Osteocyte (in vitro differentiated cells): Measurements from ENCODE around the gene KIF5B.

DNA sequence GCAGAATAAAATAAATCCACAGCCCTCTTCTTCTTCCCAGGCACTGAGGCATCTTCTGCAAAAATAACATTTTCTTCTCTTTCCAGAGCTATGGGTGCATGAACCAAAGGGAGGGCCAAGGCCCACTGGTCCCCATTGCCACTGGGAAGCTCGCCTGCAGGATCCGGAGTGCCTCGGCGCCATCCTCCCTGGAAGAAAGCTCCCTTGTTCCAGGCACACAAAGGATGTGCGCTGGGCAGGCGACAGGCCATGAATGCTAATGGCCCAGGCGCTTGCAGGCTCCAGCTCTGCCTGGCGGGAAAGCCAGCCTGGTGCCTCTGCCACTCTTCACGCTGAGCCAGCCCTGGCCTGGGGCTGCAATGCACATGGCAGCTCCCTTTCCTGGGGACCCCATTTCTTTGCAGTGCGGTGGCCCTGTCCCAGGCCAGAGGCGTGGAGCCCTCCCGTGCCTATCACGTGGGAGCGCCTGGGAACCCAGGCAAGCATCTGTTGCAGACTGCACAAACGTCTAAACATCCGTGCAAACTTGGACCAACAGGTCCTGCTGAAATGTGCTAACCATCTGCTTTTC, 152.0 kb upstream of the LYZL2 start:
- PRO-cap: no peak

- PRO-cap: no peak
Observed at GRCh38 chr10:31064439-31064775, 32.7 kb upstream of the ZNF438 start.

DNA sequence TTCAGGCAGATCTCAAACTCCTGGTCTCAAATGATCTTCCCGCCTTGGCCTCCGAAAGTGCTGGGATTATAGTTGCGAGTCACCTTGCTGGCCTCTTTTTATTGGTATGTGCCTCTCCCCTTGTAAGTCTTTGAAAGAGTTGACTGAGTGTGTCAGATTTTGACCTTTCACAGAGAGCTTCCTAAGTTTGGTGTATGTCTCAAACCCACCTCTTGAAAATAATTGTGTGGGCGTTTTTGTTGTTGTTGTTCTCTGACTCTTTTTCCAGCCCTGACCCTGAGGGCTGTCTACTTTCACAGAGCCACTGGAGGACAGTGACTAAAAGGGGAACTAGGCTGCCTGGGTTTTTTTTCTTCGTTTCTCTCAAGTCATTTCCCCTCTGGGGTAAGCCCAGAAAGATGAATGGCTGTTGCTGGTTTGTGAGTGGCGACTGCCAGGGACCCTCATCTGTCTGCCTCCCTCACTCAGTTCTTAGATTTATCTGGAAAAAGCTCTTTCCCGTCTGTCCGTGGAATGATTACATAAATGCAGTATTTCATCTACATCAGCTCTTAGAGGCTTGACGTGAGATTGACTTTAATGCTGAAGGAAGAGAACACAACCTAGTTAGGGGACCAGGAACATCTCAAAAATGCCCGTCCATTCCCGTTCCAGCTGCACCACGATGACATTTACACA, 262.9 kb downstream of the ZEB1 start:
- PRO-cap: no peak

DNA sequence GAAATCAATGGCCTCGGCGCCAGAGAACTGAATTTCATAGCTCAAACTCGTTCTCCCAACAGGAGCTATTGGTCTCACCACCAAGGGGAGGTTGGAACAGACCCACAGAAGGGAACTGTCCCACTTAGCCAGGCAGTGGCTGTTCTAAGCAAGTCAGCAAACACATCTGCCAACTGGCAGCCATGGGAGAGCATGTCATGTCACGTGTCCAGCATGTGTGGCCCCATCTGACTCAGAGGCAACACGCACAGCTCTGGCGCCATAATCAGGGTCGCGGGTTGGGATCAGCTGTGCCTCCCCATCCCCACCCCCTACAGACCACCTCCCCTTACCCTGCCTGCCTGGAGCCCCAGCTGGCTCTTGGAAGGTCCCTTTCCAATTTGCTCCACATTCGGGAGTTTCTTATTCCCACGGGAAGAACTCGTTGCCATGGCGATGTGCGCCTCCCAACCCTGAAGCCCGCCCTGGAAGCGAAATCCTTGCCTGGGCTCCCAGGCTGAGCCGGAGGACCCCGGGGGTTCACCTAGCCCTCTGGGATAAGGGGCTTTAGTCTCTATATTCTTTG, 283.5 kb downstream of the ZEB1 start:
- PRO-cap: unidirectional peak, plus-strand start at position 259 of the sequence; bidirectional peak, plus-strand start at position 476 of the sequence, minus-strand start at position 382 of the sequence

DNA sequence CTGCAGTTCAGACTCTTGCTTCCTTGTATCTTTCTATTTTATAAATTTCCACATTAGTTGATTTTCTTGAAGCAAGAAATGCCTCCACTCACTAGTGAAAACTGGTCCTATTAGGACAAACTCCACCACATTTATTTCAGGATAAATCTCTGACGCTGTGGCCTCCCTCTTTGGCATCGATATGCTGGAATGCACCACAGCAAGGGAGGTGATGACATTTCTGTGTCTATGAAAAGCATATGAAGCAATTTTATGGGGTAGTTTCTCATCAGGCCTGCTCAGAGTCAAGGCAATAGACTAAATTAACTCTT, 304.4 kb downstream of the ZEB1 start:
- PRO-cap: no peak

DNA sequence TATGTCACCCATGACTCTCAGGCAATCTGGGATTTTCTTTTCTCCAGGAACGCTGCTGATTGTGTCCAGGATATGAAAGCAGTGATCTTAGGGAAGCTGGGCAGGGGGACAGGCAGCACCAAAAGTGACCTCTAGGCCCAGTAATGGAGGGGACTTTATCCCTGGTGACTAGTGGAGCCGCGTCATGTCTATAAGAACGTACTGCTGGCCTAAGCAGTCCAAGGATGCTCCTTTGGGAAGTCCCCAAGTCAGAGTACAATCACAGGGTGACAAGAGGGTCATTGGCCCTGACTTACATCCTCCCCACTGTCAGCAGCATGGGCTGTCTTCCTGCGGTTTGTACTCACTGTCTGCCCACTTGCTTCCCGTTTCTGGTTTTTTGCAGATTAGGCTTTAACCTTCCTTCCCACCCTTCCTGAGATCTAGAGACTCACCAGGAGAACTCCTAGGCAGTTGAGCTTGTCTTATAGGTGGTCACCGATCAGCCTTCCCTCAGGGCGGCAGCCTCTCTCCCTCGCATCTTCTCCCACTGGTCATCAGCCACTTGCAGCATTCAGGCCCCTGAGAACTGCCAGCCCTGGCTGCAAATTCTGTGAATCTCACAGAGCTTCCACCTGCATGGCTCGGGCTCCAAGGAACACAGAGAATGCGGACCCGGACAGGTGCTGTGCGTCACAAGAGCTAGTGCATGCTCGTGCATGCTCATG, 177.2 kb downstream of the ARHGAP12 start:
- PRO-cap: no peak

DNA sequence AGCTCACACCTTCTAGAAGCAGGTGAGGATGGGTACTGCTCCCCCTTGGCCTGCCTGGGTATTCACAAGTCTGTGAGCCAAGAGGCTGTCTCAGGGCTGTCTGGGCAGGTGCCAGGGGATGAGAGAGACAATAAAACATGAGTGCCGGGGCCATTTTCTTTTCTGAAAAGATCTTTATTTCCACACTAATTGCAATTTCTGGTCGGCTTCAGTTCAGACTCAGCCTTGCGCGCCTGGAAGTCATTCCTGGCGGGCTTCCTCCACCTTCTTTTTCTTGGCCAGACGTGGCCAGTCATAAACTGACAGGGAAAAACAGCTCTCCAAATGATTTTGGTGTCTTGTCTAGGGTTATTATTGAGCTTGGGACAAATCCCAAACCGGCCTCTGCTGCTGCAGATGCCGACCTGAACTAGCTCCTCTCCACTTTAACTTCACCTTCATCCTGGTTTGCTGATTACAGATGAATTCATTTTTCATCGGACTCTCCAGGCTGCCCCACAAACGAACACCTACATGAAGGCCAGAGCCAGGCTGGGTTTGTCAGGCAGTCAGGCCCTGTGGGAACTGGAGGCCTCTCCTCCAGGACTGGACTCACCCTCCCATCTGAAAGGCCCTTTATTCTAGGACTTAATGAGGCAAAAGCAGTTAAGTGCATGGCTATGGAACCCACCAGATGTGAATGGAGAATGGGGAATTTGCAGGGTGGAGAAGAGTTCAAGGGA, 171.0 kb downstream of the ARHGAP12 start:
- PRO-cap: no peak

DNA sequence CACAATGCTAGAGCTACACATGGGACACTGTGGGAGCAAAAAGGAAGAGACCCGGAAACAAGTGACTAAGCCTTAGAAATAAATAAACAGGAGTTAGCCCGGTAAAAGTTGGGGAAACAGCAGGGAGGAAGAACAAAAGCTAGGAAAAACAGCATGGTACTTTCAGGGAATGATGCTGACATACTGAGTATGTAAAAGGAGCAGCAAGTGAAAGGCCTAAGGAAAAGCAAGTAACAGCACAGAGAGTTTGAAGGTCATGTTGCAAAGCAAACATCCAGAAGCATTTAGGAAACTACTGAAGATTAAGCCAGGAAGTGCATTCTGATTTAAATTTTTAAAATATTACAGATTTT, 63.8 kb downstream of the ARHGAP12 start:
- PRO-cap: no peak

- PRO-cap: no peak
Observed at GRCh38 chr10:31961123-31962165, 32.8 kb upstream of the ARHGAP12 start.

DNA sequence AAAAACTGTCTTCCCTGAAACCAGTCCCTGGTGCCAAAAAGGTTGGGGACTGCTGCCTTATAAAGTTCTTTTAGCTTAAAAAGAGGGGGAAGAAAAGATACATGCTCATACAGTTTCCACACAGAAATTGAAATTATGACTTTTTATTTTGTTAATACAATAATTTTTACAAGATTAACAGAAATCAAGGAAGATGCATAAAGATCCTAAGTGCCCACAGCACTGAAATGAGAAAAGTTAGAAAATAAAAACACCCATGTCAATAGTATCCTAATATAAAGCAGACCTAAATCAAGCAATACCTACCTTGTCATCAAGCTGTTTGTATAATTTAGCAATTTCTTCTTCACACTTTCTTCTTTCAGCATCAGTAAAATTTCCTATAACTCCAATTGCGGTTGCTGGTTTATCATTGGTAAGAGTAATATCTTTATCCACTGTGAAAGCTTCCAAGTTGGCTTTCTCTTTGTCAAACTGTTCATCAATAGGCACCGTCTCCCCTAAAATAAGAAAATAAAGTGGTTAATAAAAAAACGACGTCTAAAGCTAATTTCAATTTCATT, 22.6 kb downstream of the KIF5B start:
- PRO-cap: no peak

GRCh38 chr10:32056297-32056669, at the start of gene KIF5B:
TSS of gene KIF5B (minus strand) at chr10:32056425.
- PRO-cap: bidirectional peak, plus-strand start at chr10:32056501, minus-strand start at chr10:32056416

DNA sequence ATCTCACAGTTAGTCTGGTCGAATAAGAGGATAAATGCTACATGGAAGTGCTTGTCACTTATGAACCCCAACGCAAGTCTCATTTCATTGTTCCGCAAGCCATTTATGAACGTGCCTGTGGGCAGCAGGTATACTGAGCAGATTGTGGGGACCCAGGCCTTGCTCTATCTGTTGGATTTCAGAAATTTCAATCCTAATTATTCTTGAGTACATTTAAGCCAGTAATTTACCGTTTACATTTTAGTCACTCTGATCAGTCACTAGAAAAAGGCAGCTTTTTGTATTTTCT, 80.7 kb downstream of the EPC1 start:
- PRO-cap: no peak

- PRO-cap: no peak
Observed at GRCh38 chr10:32268637-32269016, 78.3 kb downstream of the EPC1 start.

- PRO-cap: no peak
Observed at GRCh38 chr10:32335142-32335775, 11.7 kb downstream of the EPC1 start.

- PRO-cap: no peak
Observed at GRCh38 chr10:32941345-32941926, 16.6 kb downstream of the ITGB1 start.

- PRO-cap: no peak
Observed at GRCh38 chr10:32944002-32944424, 14.0 kb downstream of the ITGB1 start.

DNA sequence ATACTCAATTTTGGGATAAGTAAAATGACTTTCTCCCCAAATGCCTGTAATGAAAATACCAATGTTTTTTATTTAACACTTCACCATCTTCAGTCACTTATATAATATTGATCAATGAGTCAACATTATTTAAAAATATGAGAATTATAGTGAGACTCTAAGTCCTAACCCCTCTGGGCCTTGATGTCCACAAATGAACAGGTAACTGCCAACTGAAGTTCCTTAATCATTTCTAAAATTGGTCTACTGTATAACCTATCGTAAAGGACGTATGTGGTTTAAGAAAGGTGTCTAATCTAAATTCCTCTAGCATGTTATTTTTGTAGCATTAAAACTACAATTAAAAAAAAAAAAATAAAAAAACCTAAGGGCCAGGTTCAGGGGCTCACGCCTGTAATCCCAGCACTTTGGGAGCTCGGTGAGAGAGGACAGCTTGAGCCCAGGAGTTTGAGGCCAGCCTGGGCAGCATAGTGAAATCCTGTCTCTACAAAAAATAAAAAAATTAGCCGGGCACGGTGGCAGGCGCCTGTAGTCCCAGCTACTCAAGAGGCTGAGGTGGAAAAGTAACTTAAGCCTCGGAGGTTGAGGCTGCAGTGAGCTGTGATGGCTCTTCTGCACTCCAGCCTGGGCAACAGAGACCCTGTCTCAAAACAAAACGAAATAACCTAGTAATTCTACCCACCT, 1.8 kb downstream of the ITGB1 start:
- PRO-cap: no peak

DNA sequence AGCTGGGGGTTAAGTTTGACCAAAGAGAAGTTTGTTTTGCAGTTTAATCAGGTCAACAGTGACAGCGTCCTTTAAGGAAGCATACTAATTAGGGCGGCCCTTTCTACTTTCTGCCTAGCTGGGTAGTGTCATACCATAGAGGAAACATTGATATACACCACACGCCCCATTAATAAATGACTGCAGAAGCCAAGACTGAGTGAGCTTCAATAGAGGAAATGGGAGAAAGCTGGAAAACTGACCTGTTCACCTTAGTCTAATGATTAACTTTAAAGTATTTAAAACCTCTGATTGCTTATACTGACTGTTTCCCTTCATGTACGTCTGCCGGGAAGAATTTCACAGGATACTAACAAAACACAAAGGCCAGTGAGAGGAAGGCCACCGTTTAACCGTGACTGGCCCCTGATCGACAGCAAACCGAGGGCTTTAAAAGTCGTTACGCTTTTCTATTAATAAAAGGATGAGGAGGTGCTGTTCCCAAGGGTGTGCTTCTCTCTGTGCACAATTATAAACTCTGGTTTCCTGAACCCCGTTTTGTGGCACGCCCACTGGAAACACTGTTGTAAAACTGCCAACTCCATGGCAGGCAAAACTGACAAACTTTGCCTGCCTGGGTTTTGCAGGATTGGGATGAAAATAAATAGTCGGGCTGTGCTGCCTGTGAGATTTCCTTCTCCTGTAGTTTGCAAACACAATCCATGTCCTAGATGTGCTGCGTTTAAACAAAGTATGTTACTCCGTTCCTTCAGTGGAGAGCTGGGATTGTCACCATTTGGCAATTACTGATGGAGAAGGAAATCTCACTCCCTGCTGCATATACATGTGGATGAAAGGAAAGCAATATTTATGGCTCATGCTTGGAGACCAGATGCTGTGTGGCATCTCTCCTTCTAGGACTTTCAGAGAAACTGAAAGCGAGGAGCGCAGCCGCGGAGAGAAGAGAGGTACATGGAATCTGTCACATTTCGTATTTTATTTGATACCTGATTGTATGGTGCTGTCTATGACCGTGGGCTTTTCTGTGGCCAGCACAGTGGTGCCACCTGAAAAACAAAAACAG, 137.5 kb downstream of the NRP1 start:
- PRO-cap: no peak

- PRO-cap: no peak
Observed at GRCh38 chr10:33213369-33213782, 121.1 kb downstream of the NRP1 start.

DNA sequence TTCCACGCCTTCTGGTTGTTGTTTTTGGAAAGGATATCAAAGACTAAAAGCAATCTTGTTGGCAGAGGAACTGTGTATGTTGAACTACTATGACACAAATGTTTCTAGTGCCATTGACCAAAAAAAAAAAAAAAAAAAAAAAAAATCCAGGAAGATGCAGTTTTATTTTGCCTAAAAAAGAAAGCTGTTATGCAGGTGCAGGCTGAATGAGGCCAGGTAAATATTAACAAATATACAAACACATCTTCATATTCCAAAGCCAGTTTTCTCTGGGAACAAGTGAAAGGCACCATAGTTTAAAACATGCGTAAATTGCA, 73.6 kb downstream of the NRP1 start:
- PRO-cap: no peak